ENCODE measurements around a stretch of chr10.

DNA sequence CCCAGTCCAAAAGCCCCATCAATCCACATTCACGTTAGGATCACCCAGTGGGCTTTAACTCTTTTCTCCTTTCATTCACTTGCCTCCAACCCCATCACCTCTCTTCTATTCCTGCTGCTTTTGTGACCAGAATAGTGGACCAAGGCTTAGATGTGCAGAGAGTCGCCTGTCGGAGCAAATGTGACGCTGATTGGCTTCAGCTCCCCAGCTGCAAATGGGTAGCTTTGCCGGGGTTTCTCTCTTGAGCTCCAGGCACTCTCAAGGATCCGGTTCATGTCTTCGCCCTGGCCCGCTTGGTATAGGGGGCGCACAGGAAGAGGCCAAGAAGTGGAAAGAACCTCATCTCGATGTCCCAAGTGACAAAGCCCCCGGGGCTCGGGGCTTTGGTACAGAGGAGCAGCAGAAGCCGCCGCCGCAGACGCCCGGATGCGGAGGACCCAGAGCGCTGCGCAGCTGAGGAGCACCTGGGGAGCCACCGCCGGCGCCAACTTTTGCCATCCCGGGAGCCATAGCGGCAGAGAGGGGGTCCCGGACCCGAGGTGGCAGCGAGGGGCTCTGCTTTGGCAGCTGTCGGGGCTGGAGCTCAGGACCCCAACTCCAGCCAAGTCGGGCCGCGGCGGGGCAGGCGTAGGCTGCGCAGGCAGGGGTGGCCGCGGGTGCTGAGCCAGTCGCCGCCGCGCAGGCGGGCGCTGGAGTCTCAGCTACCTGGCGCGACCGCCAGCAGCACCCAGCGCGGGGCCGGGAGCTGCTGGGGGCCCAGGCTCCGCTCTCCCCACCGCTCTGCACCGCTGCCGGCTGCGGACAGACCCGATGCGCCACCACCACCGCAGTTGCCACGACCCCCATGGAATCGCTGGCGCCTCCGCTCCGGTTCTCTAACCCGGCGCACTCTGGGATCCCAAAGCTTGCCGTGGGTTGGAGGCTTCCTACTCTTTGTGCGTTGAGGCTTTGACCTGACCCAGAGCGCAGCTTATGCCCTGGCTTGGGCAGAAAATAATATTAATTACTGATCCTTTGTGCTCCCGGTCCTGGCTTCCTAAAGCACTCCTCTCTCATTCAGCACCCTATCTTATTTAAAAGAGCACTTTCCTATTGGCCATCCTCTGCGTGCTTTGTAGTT lies 466.5 kb downstream of the XPNPEP1 start:
- RRBS = 5% methylated on average over 26 of the region's 69 CpGs

DNA sequence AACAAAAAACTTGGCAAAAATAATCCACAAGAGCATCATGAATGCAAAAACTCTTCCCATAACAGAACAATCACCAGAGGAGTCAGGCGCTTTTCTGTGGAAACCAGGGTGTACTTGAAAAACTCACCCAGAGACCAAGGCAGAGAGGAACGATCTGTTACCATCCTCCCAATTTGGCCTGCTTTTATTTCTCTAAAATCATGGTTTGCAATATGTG lies 36.4 kb upstream of the XPNPEP1 start:
- RRBS = no CpG with 5 or more reads among the region's 2 CpGs

DNA sequence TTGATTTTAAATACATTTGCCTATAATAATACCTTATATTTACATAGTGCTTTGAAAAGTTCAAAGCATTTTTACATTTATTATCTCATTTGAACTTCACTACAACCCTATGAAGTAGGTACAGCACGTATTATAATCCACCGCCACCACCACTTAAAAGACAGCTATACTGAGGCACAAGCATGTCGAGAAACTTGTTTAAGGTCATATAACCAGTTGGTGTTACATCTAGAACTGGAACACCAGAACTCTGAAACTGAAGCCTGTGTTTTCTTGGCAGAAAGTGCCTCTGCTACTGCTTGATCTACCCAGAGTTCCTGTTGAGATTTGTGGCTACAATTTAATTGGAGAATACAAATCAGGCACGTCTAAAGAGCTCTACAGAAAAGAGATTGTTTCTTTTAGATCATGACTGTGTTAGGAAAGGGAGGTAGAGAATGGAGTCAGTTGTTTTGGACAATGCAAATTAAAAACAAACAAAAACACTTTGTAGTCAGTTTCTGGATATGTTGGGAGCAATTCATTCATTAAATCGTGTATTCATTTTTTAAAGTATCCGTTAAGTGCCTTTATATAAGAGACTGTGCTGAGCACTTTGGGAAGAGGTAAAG lies 4.2 kb upstream of the ADD3 start:
- RRBS = no CpG with 5 or more reads among the region's 6 CpGs

DNA sequence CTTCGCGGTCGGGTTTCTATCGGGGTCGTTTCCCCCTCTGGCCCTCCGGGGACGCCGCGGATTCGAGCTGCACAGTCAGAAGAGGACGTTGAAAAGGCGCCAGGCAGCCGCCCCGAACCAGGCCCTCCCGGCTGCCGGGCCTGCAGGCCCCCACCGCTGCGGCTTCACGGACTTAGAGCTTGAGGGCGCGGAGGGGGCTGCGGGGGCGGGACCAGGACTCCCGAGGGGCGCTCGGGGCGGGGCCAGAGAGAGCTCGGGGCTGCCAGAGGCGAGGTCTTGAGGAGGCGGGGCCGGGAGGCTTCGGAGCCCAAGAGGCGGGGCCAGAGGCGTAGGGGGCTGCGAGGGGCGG lies 275 bp upstream of the ADD3 start:
- RRBS = 1% methylated on average over 14 of the region's 36 CpGs

- RRBS = no CpG with 5 or more reads among the region's 2 CpGs
Observed at GRCh38 chr10:110086561-110086811, 78.7 kb downstream of the ADD3 start.

- RRBS = no CpG with 5 or more reads among the region's 2 CpGs
Observed at GRCh38 chr10:110204042-110204395, 3.4 kb upstream of the MXI1 start.

GRCh38 chr10:110211849-110212510 lies 4.6 kb downstream of the MXI1 start:
- RRBS = no CpG with 5 or more reads among the region's 5 CpGs

GRCh38 chr10:110357232-110358217 lies 52.8 kb upstream of the SMNDC1 start:
- RRBS = no CpG with 5 or more reads among the region's 28 CpGs

GRCh38 chr10:110363643-110364421 lies 59.1 kb upstream of the SMNDC1 start:
- RRBS = 0% methylated on average over 2 of the region's 22 CpGs

- RRBS = no CpG with 5 or more reads among the region's 8 CpGs
Observed at GRCh38 chr10:110417105-110417853, 80.4 kb upstream of the DUSP5 start.

DNA sequence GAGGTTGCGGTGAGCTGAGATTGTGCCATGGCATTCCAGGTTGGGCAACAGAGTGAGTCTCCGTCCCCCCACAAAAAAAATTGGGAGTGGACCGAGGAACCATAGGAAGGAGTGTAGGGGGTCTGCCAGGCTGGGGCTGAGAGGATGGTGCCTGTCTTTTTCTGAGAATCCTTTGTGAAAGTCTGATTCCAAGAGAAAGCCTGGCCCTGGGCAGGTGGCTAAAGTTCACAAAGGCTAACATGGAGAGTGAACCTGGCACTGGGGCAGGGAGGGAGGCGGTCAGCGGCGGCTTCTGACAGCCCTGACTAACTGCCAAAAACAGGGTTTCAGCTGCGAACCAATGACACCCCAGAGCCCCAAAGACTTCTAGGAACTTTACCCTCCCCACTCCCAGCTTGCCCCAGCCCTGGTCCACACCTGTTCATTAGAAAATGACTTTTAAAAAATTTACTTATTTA lies 61.2 kb upstream of the DUSP5 start:
- RRBS = no CpG with 5 or more reads among the region's 7 CpGs

- RRBS = no CpG with 5 or more reads among the region's 13 CpGs
Observed at GRCh38 chr10:110461915-110462630, 35.6 kb upstream of the DUSP5 start.

GRCh38 chr10:110464504-110464917 lies 33.2 kb upstream of the DUSP5 start:
- RRBS = no CpG with 5 or more reads among the region's 5 CpGs

DNA sequence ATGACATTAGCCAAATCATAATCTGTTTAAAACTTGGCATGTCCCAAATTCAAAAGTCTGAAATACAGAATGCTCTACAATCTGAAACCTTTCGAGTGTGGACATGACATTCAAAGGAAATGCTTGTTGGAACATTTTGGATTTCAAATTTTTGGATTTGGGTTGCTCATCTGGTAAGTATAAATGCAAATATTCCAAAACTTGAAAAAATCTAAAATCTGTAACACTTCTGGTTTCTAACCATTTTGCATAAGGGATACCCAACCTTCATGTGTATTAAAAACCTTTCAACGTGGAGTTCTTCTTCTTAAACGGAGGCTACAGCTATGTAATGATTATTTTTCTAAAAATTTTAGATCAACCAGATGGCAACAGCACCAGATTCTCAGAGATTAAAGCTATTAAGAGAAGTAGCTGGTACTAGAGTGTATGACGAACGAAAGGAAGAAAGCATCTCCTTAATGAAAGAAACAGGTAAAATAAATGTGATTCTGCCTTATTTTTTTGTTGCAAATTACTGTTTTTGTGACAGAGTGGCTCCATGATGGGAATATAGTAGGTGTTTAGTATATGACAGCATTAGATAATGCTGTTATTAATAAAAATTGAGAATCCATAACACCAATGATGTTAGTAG lies 13.2 kb downstream of the SMC3 start:
- RRBS = no CpG with 5 or more reads among the region's 5 CpGs

DNA sequence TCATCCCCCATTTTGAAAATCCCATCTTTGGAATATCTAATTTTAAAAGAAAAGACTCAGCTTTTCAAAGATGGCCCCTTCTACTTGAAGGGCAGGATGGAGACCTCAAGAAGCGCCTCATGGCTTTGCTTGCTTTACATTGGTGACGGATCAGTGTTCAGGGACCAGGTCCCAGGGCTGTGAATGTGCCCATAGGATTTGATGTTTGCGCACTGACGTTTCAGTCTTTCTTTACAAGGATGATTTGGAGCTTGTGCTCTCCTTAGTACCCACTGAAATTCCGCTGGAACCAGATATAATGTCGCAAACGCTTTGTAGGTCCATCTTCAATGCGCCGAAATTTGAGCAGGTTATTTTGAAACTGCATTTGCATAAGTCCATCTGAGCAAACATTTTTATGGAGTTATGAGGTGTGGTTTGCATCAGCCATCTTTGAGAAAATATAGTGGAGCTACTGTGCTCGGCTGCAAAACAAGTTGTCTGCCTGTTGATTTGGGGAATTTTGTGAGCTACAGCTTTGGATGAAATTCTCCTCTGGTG lies 2.3 kb downstream of the RBM20 start:
- RRBS = no CpG with 5 or more reads among the region's 10 CpGs

- RRBS = no CpG with 5 or more reads among the region's 8 CpGs
Observed at GRCh38 chr10:110680865-110681477, 36.8 kb downstream of the RBM20 start.

- RRBS = no CpG with 5 or more reads among the region's 4 CpGs
Observed at GRCh38 chr10:110842600-110843397, 28.9 kb upstream of the PDCD4 start.

GRCh38 chr10:110843695-110844512 lies 27.8 kb upstream of the PDCD4 start:
- RRBS = no CpG with 5 or more reads among the region's 7 CpGs

DNA sequence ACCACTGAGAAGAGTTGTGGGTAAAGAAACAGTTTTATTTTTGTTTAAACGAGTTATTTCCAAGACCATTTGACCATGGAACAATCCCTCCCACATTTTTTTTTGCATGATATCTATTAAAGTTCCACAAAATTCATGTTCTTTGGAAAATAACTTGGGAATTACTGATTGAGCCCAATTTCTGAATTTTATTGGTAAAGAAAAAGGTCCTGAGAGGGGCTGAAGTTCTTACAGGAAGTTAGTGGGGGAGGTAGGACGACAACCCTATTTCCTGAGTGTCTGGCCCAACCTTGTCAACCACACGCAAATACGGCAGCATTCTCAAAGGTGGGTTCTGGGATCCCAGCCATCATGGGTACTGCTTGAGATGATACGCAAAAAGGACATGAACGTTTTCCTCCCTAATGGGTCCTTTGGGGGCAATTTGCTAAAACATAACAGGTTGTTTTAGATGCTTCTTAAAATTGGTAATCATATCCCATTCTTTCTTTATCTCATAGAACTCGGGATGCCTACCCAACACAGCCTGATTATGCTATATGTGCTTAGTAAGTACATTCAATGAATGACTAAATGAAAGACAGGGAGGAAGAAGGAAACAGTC lies 2.8 kb upstream of the PDCD4 start:
- RRBS = no CpG with 5 or more reads among the region's 7 CpGs

Data from pericardium (tissue), 1 donor.